Measurements from ENCODE around the gene OXSM.

- RRBS, result no CpG with 5 or more reads among the region's 22 CpGs
These were observed 268.5 kb upstream of the SATB1 start for GRCh38 chr3:18693559-18694074.

DNA sequence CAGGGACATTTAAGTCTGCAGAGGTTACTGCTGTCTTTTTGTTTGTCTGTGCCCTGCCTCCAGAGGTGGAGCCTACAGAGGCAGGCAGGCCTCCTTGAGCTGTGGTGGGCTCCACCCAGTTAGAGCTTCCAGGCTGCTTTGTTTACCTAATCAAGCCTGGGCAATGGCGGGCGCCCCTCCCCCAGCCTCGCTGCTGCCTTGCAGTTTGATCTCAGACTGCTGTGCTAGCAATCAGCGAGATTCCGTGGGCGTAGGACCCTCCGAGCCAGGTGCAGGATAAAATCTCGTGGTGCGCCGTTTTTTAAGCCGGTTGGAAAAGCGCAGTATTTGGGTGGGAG, 185.1 kb upstream of the KCNH8 start:
- RRBS, result no CpG with 5 or more reads among the region's 12 CpGs

DNA sequence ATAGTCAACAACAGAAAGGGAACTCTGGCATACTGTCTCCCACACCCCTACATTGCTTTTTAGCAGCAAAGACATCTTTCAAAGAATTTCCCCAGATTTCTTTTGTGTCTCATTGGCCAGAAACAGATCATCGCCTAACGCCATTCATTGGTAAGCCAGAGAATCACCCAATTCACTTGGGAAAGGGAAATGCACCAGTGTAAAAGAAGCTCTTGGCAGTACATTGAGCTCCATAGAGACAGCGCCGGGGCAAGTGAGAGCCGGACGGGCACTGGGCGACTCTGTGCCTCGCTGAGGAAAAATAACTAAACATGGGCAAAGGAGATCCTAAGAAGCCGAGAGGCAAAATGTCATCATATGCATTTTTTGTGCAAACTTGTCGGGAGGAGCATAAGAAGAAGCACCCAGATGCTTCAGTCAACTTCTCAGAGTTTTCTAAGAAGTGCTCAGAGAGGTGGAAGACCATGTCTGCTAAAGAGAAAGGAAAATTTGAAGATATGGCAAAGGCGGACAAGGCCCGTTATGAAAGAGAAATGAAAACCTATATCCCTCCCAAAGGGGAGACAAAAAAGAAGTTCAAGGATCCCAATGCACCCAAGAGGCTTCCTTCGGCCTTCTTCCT, 630.6 kb upstream of the ZNF385D start:
- RRBS, result no CpG with 5 or more reads among the region's 13 CpGs

DNA sequence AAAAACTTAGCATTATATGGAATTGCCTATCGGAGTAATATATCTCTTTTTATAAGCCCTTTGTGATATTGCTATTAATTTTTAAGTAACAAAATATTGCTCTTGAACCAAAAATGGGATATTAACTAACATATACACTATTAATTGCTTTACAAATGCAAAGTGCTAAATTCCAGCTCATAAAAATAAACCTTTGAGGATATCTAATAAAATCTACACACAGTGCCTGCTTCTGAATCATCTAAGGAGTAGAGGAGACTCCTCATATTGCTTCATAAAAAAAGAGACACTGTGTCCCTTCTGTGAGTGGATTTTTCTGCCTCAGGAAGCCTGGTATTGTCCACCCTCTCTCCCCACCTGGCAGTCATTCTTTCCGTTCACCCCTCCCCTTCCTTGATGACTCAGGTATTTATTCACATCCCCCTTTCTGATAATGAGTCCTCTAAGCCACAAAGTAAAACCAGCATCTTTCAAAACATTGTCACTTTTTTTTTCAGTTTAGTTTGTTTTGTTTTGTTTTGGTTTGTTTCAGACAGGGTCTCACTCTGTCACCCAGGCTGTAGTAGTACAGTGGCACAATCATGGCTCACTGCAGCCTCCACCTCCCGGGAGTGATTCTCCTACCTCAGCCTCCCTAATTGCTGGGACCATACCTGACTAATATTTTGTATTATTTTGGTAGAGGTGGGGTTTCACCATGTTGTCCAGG, 65.3 kb upstream of the UBE2E1 start:
- RRBS, result no CpG with 5 or more reads among the region's 3 CpGs

DNA sequence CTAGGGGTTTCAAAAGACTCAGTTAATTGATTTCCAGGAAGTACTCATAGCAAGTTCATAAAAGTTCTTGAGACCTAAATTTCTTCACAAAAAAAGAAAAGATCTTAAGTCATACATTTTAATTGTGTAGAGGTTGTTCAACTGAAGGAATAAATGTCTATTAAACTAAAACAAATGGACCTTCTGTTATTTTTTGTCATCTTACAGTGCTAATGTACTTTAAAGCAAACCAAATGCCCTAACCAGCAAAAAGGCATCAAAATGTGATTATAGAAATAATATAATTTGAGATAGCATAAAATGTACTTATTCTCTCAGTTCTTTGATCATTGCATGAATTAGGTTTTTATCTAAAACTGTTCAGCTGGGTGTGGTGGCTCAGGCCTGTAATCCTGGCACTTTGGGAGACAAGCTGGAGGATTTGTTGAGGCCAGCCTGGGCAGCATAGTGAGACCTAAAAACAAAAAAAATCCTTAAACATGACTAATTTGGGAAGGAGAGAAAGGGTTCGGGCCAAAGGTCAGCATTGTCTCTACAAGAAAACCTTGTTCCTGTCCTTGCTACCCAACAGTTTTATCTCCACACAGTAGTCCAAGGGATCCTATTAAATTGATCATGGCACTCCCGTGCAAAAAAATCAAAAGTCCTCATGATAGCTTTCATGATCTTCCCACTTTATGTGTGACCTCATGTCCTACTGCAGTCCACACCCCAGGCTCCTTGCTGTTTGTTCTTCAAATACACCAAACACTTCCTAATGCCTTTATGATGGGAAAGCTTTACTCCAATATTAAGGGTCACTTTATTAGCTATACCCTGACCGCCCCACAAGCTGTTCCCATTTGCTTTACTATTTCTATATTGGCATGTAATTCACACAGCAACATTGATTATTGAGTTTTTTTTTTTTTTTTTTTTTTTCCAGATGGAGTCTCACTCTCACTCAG, 4.0 kb downstream of the RPL15 start:
- RRBS, result no CpG with 5 or more reads among the region's 3 CpGs

- RRBS, result no CpG with 5 or more reads among the region's 3 CpGs
These were observed 10.7 kb downstream of the RPL15 start for GRCh38 chr3:23927631-23928058.

DNA sequence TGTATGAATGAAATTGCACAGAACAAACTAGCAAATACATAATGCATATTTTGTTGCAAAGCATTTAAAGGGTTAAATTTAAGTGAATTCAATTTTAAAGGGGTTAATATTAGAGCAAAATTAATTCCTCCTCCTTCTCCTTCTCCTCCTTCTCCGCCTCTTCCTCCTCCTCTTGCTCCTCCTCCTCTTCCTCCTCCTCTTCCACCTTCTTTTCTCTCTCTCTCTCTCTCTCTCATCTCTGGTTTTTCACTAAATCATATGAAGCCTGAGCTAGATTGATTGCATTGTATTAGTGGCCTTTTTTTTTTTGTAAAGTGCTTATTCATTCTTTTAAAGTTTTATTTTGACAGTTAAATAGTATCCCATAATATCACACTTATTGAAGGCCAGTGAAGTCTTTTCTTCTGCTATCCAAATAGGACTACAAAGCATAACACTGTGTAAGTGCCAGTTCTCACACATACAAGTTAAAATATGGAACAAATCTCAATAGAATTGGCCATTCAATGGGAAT, 154.4 kb downstream of the THRB start:
- RRBS, result no CpG with 5 or more reads among the region's 1 CpG

DNA sequence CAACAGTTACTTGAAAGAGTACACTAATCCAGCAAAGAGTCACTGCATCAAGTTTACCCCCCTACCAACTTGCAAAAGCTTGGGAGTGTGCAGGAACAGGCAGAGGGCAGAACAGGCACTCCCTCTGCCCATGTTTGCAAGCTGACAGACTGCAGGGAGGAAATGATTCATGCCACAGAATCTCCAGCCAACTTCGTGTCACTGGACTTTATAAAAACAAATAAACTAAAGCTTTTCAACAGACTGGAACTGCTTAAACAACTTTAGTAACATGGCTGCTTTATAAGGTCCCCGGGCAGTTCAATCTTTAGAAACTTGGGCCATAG, 129.5 kb downstream of the THRB start:
- RRBS, result no CpG with 5 or more reads among the region's 2 CpGs

DNA sequence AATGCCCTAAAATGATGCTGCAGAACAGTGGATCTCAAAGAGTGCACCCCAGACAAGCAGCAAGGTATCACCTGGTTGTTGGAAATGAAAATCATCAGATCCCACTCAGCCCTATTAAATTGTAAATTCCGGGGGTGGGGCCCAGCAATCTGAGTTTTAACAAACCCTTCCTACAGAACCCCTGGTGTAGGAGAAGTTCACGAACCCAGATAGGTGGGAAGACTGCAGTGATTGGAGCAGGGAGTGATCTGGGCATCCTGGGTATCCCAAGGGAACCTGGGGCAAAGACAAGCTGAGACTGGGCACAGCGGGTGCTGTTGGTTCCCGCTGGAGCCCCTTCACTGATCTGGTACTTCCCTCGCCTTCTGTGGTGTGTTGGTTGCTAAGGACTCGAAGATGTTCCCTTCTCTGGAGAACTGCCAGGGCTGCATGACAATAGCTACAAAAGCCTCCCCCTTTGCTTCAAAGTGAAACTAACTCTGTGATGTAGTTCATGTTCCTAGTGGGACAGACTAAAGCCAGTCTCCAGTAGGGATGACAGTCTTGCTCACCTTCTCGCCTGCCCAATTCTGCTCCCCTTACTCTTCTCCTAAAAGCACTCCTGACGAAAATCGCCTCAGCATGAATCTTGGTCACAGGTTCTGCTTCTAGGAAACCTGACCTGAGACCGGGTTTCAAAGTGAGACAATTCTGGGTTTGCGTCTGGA, 24.5 kb upstream of the THRB start:
- RRBS, result no CpG with 5 or more reads among the region's 11 CpGs

- RRBS, result 2% methylated on average over 17 of the region's 40 CpGs
These were observed 334.5 kb upstream of the THRB start for GRCh38 chr3:24829143-24829469.

DNA sequence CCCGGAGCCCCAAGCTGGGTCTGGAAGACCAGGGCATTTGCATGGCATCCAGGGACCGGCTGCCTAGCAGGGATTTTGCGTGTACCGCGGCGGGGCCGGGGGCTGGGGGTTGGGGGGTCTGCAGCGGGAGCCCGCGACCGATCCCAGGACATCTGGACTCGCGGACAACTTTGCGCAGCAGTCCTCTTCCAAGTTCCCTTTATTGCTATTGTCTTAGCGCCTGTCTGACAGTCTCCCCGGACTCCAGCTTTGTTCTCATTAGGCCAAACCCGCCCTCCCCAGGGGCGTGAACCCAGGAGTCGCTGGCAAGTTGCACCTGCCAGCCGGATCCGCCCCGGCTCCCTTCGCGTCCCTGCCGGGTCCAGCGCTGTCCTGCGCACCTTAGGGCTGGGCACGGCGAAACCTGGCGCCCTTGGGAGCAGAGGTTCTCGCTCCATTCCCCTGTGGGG, 334.8 kb upstream of the THRB start:
- RRBS, result 2% methylated on average over 6 of the region's 31 CpGs

DNA sequence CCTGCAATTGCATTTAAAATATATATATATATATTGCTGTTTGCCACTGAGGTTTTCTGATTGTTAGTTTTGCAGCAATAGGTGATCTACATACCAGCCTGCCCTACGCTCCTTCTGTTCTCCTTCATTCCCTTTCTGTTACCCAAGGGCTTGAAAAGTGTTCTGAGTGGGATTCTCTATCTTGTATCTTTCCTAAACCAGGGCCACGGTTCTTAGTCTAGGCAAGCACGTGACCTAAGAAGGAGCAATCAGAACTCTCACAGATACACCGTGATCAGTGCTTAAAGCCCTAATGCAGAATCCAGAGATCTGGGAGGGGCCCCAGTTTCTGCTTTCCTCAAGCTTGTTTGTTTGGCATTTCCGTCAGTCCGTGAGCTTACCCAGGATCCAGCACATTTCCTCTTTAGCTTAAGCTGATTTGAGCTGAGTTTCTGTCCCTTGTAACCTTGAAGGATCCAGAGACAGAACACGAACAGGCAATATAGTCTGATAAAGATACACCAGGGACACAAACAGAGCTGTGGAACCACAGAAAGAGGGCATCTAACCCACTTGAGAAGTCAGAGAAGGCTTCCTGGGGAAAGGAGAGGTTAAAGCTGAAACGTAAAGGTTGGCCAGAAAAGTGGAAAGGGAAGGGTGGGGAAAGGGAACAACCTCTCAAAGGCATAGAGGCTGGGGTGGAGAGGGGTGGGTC, 42.3 kb upstream of the RARB start:
- RRBS, result no CpG with 5 or more reads among the region's 8 CpGs

GRCh38 chr3:25433649-25434255, 5.7 kb downstream of the RARB start:
- RRBS, result no CpG with 5 or more reads among the region's 5 CpGs

DNA sequence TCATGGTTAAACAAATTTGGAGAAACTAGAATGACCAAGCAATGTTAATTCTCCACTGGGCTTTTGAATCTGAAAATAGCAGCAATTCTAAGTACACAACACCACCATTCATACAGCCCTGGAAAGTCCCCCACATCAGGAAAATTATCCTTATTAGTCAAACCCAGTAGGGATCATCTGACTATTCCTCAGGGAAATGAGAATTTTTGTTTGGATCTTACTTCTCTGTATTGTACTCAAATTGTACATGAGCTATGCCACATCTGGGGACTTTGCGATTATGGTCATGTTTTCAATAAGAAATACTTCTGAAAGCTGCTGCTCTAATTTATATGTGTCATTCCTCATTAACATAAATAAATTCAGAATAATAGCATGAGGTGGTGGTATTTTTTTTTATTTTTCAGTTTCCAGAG, 46.0 kb downstream of the RARB start:
- RRBS, result no CpG with 5 or more reads among the region's 1 CpG

GRCh38 chr3:25645162-25645643, 19.5 kb downstream of the TOP2B start:
- RRBS, result no CpG with 5 or more reads among the region's 4 CpGs

DNA sequence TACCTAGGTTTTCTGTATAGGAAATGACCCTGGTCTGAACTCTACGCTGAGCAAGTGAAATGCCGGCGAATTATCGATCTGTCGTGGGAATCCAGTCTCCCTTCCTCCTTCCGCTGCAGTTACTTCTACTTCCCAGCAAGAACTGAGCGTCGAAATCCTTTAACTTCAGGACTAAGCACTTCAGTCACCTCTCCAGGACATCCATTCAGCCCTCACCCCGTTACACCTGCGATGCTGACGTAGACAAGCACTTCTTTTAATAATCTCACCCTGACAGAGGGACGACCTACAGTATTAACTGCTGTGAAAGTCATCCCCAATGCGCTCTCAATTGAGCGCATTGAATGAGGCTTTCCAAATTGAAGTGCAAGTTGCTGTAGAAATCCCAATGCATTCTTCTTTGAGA, 1.3 kb downstream of the TOP2B start:
- RRBS, result no CpG with 5 or more reads among the region's 14 CpGs

DNA sequence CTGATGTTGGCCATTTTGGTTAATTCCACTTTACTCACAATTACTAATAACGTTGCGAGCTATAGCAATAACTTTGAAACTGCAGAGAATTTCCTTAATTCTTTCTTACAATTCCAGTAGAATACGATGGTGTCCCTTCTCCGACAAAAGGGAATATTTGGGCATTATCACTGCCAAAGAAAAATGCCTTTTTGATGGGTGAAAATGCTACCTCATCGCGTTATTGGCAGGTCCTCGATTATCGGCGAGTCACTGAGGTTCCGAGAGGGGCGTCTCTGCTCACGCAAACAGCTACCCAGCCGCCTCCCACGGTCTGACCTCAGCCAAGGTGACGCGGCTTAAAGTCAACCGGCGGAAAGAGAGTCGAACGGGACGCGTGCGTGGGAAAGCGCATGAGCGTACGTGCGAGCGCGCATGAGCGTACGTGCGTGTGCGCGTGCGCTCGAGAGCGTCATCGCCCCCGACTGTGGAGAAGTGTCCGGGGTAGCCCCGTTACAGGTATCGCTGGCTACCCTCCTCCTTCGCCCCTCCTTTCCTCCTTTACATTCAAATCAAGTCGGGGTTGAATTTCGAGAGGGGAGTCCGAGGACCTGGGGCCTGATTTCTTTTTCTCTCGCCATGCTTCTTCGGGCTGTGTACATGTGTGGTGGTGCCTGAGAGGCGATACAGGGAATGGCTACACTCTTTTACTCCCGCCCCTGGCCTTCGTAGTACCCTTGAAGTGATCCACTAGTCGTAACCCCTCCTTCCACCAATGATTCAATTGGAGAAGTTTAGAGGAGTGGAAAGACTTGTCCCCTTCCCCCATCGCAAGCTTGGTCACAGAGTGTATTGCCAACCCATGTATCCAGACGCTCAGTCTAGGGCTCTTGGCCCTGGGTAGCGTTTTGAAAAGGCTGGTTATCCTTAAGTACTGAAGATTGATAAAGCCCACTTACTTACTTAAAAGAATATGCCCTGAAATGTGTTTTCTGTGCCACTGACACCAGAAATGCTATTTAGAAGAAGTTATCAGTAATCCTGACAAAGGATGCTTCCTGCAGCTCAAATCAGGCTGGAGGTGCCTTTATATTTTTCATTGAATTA, at the start of gene OXSM:
TSS of gene OXSM (plus strand) at position 441 of the 1,086 bp plus-strand sequence.
- RRBS, result no CpG with 5 or more reads among the region's 55 CpGs

GRCh38 chr3:25793692-25793970, 3.7 kb downstream of the OXSM start:
- RRBS, result no CpG with 5 or more reads among the region's 1 CpG

Measured in choroid plexus epithelial cell (primary cell).